Myometrial cell (primary cell): ENCODE results near the gene SERINC3.

- RAMPAGE, long total RNA = no peak
Measured at GRCh38 chr20:41138403-41139322, 1.3 kb downstream of the PLCG1 start.

GRCh38 chr20:41234465-41235089, 83.0 kb downstream of the ZHX3 start:
- RAMPAGE, long total RNA = no peak

DNA sequence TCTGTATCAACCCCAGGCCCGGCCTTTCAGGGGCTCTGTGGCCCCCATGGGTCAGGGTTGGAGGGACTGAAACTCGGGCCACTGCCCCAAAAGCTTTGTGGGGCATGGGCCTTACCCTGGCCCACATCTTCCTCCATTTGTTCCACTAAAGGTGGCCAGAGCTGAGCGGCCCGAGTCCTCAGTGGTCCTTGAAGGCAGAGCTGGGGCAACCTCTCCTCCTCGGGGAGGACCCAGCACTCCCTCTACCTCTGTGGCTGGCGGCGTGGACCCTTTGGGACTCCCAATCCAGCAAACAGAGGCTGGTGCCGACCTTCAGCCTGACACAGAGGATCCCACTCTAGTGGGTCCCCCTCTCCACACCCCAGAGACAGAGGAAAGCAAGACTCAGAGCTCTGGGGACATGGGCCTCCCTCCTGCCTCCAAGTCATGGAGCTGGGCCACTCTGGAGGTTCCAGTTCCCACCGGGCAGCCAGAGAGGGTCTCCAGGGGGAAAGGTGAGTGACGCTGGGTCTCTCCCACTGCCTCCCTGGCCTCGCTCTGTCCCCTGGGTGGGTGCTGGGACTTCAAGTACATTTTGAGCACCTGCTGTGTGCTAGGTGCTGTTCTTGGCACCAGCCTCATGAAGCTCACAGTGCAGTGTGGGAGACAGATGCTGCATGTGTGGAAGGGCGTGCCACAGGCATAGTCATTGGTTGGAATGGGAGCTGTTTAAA, 9.4 kb downstream of the LPIN3 start:
- RAMPAGE, long total RNA = no peak

- RAMPAGE, long total RNA = no peak
Measured at GRCh38 chr20:41428176-41428791, 61.7 kb upstream of the EMILIN3 start.

GRCh38 chr20:41602062-41602779, 16.0 kb downstream of the CHD6 start:
- RAMPAGE, long total RNA = no peak

DNA sequence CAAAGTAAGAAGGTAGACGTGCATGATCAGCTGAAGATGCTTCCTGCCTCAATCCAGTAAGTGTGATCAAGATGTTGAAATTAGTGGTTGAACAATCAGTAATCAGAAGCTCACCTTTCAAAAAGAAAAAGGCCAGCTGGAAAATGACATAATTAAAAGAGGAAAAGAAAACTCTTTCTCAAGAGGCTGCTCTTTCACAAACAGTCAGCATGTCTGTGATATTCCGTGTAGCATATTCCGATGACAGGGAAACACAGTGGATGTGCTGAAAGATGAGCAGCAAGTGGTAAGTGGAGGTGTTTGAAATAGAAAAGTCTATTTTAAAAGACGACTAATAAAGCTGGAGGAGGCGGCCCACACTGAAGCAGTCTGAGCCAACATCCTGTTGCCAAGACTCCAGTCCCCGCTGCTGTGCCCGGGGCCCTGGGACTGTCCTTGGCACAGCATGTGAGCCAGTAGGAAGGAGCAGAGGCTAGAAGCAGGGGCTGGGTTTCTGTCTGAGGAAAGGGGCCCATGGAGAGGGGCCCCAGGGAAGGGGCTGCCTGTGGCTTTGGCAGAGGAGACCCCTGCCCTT, 351.4 kb upstream of the CHD6 start:
- RAMPAGE, long total RNA = no peak

- RAMPAGE, long total RNA = no peak
Measured at GRCh38 chr20:43590007-43590375, 746 bp upstream of the IFT52 start.

GRCh38 chr20:44018122-44018999, 103.7 kb downstream of the TOX2 start:
- RAMPAGE, long total RNA = no peak

- RAMPAGE, long total RNA = no peak
Measured at GRCh38 chr20:44069737-44070090, 117.3 kb downstream of the JPH2 start.

- RAMPAGE, long total RNA = no peak
Measured at GRCh38 chr20:44175198-44175661, 11.8 kb downstream of the JPH2 start.

DNA sequence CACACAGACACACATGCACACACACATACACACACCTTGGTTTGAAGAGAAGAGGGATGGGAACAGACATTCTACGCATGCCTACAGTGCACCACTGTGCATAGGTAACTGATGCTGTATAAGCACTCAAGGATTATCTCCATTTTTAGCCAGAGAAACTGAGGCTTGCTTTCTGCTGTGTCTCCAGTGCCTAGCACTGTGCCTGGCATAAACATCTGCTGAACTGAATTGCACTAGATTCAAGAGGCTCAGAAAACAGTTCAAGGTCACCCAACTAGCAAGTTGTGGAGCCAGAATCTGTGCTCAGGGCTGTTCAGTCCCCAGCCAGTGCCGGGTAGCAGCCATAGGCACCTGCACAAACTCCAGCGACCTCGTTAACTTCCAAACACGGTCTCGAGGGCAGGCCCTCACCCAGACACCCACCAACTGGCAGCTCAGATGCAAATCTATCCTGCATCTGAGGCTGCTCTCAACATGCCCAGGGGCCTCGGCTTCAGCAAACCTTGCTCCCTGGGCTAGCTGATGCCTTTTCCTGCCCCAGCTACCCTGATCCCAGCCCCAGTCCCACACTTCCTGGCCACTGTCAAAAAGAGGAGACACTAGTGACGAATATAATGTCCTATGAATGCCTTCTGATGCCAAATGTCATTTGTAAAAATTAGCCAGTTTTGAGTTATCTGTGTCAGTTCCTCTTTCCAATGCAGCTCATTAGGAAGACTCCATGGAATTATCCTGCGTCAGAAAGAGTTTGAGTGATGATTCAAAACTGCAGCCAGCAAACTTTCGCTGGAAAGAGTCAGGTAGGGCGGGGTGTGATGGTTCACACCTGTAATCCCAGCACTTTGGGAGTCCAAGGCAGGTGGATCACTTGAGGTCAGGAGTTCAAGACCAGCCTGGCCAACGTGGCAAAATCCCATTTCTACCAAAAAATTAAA, 3.7 kb downstream of the JPH2 start:
- RAMPAGE, long total RNA = no peak

- RAMPAGE, long total RNA = no peak
Measured at GRCh38 chr20:44309406-44310047, 1.5 kb downstream of the FITM2 start.

DNA sequence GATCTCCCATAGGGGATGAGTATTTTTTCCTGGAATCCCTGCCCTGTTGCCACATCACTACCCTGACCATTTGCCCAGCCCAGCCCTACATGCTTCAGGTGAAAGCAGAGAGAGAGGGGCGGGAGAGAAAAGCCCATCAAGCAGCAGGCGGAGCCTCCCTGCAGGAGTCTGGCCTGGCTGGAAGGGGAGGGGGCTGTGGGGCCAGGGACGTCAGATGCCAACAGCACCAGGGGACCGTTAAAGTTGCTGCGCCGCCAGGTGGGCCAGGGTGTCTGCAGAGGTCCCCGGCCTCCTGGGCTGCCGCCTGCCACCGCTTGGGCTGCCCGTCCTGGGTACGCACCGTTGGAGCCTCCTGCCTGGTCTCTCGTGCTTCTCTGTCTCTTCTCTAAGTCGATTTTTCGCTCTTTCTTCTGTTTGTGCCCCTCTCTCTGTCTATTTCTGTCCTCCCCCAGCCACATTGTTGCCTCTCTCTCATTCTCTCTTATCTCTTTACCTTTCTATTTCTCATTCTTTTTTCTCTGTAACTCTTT, 694 bp upstream of the R3HDML start:
- RAMPAGE, long total RNA = no peak

DNA sequence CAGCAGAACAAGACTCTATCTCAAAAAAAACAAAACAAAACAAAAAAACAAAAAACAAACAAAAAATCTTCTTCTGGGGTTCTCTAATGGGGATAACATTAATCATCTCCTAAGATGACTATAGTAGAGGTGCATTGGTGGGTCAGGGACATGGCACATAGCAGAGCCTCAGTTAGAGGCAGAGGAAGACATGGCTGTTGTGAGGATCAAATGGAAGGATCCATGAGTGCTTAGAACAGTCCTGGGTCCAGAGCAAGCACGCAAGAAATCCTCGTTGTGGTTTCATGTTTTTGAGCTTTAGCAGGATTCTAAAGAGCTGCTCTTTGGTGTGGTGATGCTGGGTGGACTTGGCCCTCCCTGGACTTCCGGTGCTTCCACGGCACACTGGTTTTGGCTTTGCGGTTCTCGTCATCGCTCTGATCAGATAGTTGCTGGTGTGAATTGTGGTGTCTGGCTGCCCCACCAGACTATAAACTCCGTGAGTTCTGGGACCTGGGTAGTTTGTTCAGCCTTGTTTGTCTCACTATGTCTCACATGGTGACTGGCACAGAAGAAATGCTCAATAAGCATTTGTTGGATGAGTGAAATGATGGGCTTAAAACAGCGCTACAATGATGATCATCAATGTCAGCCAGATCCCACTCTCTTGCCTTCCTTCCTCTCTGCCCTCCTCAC, 3.2 kb downstream of the HNF4A start:
- RAMPAGE, long total RNA = no peak

DNA sequence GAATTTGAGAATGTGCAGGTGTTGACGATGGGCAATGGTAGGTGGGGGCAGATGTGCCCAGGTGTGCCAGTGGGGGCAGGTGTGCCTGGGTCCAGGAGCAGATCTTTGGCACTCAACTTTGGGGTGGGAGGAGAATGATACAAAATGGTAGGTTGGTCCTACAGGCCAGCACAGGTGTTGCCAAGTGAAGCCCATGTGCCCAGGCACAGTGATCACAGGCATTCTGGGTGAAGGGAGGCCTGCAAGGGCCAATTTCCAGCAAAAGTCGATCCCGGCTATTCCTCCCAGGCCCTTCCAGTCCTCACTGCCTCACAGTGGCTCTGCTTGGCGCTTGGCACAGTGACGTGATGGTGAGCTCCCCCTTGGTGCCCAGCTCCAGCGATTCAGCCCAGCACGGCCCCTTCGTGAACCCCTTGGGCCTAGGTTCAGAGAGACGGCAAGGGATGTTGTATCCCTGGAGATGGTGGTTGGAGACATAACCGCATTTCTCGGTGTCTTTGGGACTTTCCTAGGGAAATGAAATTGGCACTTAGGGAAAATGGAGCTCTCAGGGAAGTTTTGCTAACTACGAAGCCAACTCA, 46.0 kb downstream of the HNF4A start:
- RAMPAGE, long total RNA = no peak

DNA sequence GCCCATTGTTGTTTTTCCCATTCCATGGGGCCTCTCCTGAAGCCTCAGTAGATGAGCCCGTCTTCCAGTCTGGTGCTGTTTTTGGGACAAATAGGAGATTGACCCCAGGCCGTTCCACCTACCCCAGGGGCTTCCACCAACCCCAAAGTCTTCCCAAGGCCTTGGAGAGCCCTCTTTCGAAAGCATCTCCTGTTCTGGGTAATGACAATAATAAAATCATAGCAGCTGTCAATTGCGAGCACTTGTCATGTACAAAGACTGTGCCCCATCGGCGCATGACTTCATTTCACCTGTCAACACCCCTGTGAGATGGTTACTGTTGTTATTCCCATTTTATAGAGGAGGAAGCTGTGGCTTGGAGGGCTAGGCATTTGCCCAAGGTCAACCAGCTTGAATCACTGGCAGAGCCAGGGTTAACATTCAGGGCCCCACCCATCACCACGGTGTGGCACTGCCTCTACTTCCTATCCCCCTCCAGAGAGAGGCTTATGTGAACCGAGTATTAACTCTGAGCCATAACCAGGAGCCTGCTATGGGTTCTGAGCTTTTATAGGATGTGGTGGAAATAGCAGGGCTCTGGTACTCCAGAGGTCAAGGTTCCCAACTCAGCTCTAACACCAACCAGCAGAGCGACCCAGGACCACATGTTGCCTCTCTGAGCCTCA, 51.1 kb downstream of the HNF4A start:
- RAMPAGE, long total RNA = no peak

DNA sequence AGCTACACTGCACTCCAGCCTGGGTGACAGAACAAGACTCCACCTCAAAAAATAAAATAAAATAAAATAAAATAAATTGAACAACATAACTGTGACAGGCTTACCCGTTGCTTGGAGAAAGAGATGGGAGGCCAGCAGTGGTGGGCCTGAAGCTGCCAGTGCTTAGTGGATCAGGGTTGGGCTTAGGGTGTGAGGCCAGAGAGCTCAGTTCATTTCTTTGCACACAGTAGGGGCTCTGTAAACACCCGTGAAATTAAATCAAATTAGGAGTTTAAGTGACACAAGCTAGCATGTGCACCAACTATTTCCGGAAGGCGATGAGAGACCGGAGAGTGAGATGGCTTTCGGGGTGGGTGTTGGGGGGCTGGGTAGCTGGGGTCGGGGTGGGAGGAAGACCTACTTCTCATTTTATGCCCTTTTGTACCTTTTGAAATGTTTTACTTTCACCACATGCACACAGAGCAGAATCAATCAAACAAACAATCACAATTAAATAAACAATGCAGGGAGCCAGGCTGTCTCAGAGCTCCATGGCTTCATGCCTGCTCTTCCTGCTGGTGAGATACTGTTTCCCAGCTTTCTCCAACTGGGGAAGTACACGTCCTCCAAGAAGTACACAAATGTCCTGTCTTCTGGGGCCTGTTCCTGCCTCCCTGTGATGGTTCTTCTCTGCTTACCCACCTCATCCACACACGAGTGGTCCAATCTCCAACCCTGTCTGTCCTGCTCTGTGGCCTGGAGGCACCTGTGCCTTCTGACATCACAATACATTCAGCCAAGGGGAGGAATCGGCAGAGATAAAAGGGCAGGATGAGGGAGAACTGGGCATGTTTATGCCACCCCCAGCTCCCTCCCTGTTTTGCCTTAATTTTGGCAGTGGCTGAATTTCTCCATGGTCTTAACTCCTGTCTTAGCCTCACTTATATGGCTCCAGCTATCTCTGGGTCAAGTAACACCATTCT, 25.5 kb upstream of the TTPAL start:
- RAMPAGE, long total RNA = no peak

GRCh38 chr20:44521297-44522436, at the start of gene SERINC3:
TSS of gene SERINC3 (minus strand) at chr20:44522070.
- RAMPAGE, long total RNA = start-site peak on the minus strand at chr20:44522017-44522078, 487 and 1,252 reads in 2 replicates

DNA sequence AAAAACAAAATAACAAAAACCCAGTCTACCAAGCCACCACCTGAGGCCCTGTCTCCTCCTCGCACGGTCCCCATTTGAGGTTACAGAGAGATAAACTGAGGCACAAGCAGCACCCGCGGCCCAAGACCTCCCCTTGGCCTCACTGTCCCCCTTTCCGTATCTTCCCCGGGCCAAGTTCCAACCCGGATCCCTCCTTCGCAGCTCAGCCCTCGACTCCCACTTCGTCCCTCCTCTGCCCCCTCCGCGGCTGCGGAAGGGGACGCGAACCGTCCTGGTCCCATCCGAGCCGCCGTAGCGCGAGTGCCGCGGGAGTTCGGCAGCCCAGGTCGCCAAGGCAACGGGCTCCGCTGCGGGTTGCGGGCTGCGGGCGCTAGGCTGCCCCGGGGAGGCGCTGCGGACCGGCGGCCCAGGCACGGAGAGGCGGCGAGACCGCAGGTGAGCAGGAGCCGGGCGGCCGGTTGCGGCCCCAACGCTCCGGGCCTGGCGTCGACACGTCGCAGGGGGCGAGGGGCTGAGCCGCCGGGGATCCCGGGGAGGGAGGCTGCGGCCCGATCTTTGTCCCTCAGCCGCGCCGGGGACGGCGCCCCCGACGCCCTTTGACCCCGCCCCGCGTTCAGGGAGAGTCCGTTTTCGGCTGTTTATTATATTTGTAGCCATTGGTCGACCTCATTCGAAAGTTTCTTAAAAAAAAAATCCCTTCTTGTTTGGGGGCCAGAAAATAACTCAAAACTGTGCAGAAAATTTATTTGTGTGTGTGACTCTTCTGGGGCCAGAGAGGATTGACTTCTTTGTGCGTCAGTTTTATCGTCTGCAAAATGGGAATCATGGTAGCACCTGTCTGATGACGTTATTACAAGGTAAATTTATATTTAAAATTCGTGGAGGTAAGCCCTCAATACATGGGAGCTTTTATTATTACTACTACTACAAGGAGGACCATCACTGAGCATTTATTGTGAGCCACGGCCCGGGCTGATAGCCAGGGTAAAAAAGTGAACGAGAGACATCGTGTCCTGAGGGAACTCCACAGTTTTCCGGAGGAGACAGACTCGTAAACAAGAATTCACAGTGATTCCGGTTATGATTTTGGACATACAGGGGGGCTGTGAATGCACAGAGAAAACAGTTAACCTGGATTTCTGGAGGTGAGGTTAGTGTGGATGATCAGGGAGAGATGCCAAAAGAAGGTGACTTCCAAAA, 10.1 kb upstream of the SERINC3 start:
- RAMPAGE, long total RNA = start-site peak on the plus strand centred at position 383 of the sequence, 105 bp wide, 501 and 1,069 reads in 2 replicates

DNA sequence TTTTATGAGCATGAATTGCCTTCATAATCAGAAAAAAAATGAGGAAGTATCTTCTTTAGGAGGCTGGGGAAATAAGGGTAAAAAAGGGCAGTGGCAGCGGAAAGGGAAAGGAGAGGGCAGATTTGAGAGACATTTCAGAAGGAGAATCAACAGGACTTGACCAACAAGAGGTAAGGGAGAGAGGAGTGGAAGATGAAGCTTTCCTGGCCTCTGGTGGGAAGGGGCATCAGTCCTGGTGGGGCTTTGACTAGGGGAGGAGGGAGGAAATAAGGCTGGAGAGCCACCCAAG, 14.4 kb upstream of the SERINC3 start:
- RAMPAGE, long total RNA = no peak